ENCODE results near the gene CHN1.

- PRO-cap, result no peak
- RAMPAGE, long total RNA, 5 experiments, result start-site peak on the minus strand in 2 of 5 experiments, at chr2:173955411-173956238 at its widest, 6 to 38 reads per replicate
- RRBS, result no CpG with 5 or more reads among the region's 10 CpGs
Observed at GRCh38 chr2:173955350-173956324, 9.5 kb downstream of the SP3 start.

GRCh38 chr2:173999097-173999809, 34.1 kb upstream of the SP3 start:
- PRO-cap, result no peak
- RAMPAGE, long total RNA, 5 experiments, result no peak in any of the 5 experiments
- RRBS, result no CpG with 5 or more reads among the region's 10 CpGs

DNA sequence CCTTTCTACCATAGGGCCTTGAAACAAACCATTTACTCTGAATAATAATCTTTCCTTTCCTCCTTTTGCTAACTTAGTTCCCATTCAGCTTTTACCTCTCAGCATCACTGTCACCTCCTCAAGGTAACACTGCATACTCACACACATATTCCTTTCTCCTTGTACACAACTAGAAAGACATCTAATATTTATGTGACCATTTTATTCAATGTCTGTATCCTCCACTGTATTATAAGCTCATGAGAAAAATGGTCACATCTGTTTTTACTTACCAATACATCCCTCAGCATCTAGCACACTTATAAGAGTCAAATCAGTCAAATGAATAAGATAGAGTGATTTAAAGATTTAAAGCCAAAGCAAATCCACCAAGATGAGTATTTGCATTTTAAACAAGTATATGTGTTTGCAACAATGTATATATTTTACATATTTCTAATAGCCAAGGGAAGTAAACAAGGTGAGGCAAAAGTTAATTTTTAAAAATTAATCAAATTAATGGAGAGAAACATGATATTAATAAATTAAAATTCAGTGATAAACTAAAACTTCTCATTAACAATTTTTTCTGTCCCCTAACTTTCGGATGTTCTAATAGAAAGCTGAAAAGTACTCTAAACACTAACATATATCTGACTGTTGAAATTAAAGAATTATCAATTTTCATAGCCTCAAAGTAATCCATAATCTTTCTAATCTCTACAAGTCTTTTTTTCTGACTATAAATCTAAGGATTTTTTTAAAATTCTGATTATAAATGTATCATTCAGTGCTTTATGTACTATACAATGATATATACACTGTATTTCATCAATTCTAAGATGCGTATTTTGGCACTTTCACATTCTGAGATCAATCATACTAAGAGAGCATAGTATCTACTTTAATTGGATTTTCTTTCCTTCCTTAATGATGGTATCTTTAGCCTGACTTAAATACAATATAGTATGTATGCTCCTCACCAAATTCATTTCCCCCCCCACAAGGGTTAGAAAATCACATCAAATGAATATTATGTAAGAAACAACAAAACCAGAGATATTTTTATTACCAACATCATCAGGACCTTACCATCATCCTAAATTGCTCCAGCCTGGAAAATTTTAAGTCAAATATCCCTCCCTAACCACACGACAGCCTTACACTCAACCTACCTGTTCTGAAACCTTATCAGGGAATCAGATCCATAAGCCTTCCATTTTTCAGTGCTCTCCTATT, 27.6 kb downstream of the OLA1 start:
- PRO-cap, result no peak
- RAMPAGE, long total RNA, 5 experiments, result start-site peak on the minus strand in 2 of 5 experiments, centred at positions 197 to 324 of the sequence, 5 to 27 reads per replicate
- RRBS, result no CpG with 5 or more reads among the region's 3 CpGs

- PRO-cap, result no peak
- RAMPAGE, long total RNA, 5 experiments, result no peak in any of the 5 experiments
- RRBS, result no CpG with 5 or more reads among the region's 13 CpGs
Observed at GRCh38 chr2:174248891-174249177, 502 bp upstream of the OLA1 start.

GRCh38 chr2:174310633-174311284, 24.0 kb upstream of the SP9 start:
- PRO-cap, result unidirectional peak, minus-strand start at chr2:174311023
- RAMPAGE, long total RNA, 5 experiments, result no peak in any of the 5 experiments
- RRBS, result no CpG with 5 or more reads among the region's 9 CpGs

- PRO-cap, result no peak
- RAMPAGE, long total RNA, 5 experiments, result no peak in any of the 5 experiments
- RRBS, result no CpG with 5 or more reads among the region's 2 CpGs
Observed at GRCh38 chr2:174350403-174350796, 15.6 kb downstream of the SP9 start.

- PRO-cap, result no peak
- RAMPAGE, long total RNA, 5 experiments, result no peak in any of the 5 experiments
- RRBS, result no CpG with 5 or more reads among the region's 4 CpGs
Observed at GRCh38 chr2:174487539-174487795, 638 bp upstream of the GPR155 start.

GRCh38 chr2:174547601-174548297, 49.9 kb downstream of the WIPF1 start:
- PRO-cap, result no peak
- RAMPAGE, long total RNA, 5 experiments, result no peak in any of the 5 experiments
- RRBS, result 96% methylated on average over 2 of the region's 21 CpGs

DNA sequence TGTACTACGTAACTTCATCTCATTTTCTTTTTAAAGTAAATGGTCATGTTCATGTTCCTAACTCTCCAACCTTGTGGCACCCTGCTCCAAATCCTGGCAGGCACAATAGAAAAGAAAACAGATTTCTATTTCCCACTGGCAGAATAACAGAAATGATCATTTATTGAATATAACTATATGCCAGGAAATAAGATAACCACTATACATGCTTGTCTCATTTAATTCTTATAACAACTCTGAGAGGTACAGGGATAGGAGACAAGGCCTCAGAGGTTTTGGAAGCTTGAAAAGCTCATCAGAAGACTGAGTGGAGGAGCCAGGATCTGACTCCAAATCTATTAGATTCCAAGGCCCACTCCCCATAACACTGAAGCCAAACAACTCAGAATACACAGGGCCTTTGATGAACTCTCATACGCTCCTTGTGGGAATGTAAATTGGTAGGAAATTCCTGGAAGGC, 28.1 kb downstream of the WIPF1 start:
- PRO-cap, result no peak
- RAMPAGE, long total RNA, 5 experiments, result start-site peak on the minus strand in 1 of 5 experiments, centred at position 161 of the sequence, 11 reads per replicate
- RRBS, result no CpG with 5 or more reads among the region's 2 CpGs

GRCh38 chr2:174611343-174611749, 13.7 kb upstream of the WIPF1 start:
- PRO-cap, result no peak
- RAMPAGE, long total RNA, 5 experiments, result no peak in any of the 5 experiments
- RRBS, result no CpG with 5 or more reads among the region's 1 CpG

- PRO-cap, result no peak
- RAMPAGE, long total RNA, 5 experiments, result start-site peak on the minus strand in 1 of 5 experiments, at chr2:174655650-174655746 at its widest, 6 reads per replicate
Observed at GRCh38 chr2:174655558-174655970, 58.0 kb upstream of the WIPF1 start.

DNA sequence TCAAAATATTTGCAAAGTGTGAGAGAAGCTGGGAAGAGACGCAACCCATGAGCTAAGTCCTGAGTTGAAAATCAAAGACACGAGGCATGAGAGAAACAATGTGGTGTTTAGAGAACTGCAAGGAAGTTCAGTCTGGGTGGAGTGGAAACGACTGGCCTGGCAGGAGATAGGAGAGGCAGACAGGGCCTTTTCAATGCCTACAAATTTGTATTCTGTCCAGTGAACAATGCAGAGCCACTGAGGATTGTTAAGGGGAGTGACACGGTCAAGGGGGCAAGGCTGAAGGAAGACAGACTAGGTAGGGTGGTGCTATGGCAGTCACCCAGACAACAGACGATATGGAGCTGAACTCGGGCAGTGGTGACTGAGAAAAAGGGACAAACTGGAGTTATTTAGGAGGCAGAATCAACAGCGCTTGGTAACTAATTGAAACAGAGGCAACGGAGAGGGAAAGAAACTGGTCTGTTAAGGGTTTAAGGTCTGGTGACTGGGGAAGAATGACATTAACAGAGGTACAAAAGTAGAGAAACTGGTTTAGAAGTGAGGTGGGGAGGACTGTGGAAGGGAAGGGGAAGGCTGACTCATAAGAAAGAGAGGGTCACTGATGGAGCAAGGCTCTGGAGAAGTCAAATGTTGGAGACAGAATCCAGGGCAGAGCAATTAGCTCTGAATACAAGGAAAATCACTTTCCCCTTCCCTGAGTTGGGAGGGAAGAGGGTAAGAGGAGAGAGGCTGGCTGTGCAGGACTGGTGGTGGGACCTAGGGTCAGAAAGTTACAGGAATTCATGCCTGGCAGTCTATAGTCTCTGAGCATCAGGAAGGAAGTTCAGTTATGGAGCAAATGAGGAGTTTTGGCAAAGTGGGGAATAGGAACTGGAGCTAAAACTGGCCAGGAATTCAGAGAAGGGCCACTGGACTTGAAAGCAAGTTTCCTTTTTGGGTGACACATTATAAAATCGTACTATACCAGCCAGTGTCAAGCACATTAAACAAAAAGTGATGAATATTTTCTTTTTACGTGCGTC, 63.4 kb upstream of the CHRNA1 start:
- PRO-cap, result no peak
- RAMPAGE, long total RNA, 5 experiments, result no peak in any of the 5 experiments
- RRBS, result no CpG with 5 or more reads among the region's 11 CpGs

- PRO-cap, result bidirectional peak, plus-strand start at chr2:175005338, minus-strand start at chr2:175005399; bidirectional peak, plus-strand start at chr2:175005748, minus-strand start at chr2:175005694
- RAMPAGE, long total RNA, 5 experiments, result start-site peak on the minus strand in 2 of 5 experiments, at chr2:175005171-175005198 at its widest, 10 to 21 reads per replicate
- RRBS, result 1% methylated on average over 33 of the region's 108 CpGs
Observed at GRCh38 chr2:175004848-175006067, at the start of gene CHN1. CHN1 (minus strand) TSS chr2:175005381.

DNA sequence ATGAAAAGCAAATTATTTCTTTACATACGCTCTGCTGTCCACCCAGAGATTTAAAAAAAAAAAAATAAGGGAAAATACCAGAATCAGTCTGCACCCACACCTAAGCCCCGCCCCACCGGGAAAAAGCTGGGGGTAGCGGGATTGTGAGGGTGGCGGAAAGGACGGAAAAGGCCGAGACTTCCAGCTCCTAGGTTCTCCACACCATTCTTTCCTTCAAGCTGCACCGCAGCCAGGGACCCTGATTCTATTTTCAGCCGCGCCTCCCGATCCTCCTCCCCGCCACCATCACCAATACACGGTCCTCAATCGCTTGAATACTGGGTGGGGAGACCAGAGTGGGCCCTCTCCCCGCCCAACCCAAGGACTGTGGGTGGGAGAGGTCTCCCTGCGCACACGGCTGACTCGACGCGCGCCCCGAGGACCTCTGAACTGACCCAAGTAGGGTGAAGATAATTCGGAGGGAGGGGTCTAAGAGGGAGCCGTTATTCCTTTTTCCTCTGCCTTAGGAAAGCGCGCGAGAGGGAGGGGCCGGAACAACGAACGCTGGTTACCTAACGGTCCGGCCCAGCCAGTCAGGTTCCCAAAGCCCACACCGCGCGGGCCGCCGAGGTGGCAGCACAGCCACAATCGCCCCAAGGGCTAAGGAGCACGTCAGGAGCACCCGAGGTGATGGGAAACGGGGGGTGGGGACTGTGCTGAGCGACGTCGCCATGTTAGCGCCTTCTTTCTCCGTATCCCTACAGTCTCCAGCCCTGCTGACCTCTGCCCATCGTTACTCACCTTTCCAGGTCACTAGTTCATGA, 532 bp downstream of the ATF2 start:
- PRO-cap, result bidirectional peak, plus-strand start at position 157 of the sequence, minus-strand start at position 46 of the sequence; bidirectional peak, plus-strand start at position 380 of the sequence, minus-strand start at position 356 of the sequence; bidirectional peak, plus-strand start at position 571 of the sequence, minus-strand start at position 431 of the sequence
- RAMPAGE, long total RNA, 5 experiments, result start-site peak on the minus strand in 1 of 5 experiments, centred at positions 266 to 405 of the sequence, 5 to 6 reads per replicate
- RRBS, result no CpG with 5 or more reads among the region's 47 CpGs

- PRO-cap, result no peak
- RAMPAGE, long total RNA, 5 experiments, result no peak in any of the 5 experiments
- RRBS, result 11% methylated on average over 4 of the region's 26 CpGs
Observed at GRCh38 chr2:176127989-176128678, 1.4 kb upstream of the HOXD8 start.

DNA sequence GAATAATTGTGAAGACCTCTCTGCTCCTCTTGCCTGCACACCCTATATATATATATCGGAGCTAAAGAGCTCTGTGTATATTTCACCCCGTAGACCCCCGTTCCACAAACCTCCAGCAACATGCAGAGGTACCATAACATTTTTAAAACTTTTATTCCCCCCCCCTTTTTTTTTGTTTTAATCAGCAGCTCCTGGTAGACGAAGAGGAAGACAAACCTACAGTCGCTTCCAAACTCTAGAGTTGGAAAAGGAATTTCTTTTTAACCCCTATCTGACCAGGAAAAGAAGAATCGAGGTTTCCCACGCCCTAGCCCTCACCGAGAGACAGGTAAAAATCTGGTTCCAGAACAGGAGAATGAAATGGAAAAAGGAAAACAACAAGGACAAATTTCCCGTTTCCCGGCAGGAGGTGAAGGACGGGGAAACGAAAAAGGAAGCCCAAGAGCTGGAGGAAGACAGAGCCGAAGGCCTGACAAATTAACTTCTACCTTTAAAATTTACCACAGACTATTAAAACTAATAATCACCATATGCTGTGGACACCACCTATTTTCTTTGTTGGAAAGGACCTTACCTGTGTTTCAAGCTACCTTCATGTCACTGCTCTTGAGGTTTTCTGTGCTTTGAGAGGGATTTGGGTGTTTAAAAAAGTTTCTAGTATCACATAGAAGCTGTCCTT, 1.8 kb downstream of the HOXD8 start:
- PRO-cap, result no peak
- RAMPAGE, long total RNA, 5 experiments, result no peak in any of the 5 experiments
- RRBS, result no CpG with 5 or more reads among the region's 13 CpGs

DNA sequence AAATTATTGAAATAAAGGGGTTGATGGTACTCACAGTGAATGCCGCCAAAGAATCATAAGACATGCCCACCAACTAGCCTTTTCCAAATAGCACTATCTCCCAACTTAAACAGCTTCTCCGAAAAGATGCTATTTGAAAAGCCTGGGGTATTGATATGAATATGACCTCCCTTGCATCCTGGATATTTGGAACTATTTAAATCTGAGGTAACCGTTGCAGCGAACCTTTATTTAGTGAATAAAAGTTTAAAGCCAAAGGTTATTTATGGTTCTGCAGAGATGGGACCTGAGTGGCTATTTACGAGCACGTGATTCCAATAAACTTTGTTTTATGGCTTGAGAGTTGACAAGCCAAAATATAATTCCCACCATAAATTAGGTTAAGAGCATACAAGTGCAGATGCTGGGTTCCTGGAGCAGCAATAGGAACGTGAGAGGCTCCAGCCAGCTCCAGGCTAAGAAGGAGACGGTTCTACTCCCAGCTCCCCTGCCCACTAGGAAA, 5.3 kb upstream of the HOXD4 start:
- PRO-cap, result no peak
- RAMPAGE, long total RNA, 5 experiments, result no peak in any of the 5 experiments
- RRBS, result no CpG with 5 or more reads among the region's 8 CpGs

DNA sequence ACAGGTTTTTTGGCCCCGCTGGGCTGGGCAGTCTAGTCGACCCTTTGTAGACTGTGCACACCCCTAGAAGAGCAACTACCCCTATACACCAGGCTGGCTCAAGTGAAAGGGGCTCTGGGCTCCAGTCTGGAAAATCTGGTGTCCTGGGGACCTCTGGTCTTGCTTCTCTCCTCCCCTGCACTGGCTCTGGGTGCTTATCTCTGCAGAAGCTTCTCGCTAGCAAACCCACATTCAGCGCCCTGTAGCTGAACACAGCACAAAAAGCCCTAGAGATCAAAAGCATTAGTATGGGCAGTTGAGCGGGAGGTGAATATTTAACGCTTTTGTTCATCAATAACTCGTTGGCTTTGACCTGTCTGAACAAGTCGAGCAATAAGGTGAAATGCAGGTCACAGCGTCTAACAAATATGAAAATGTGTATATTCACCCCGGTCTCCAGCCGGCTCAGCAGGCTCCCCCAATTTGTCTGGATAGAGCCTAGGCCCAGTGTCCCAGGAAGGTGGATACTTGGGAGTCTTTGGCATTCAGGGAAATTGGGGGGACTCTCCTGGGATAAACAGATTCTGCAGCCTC, 2.6 kb upstream of the HOXD4 start:
- PRO-cap, result no peak
- RAMPAGE, long total RNA, 5 experiments, result no peak in any of the 5 experiments
- RRBS, result no CpG with 5 or more reads among the region's 11 CpGs

DNA sequence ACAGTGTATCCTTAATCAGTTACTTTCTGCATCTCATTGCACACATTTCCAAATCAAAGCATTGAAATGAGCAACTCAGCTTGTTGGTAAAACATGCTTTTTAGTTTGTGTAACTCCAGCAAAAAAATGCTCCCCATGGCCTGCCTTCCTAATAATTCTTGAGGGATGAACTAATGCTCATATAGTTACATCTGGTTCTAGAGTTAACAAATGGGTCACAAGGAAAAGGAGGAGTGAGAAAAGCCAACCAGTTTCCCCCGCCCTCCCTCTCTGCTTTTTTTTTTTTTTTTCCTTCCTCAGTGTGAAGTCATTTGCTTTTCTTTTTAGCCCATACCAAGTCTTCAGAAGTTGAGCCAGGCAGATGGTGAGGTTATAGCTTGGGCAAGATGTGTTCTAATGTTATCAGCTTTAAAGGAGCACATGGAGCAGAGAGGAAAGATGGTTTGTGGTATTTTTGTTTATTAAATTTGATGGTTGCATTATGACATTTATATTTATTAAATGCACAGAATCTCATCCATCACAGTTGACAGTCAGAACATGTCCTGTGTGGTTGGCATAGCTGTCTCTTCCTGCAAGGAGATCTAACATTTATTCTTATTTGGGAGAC, 231.8 kb downstream of the MTX2 start:
- PRO-cap, result unidirectional peak, minus-strand start at position 281 of the sequence
- RAMPAGE, long total RNA, 5 experiments, result no peak in any of the 5 experiments
- RRBS, result no CpG with 5 or more reads among the region's 1 CpG

GRCh38 chr2:176518724-176519311, 249.6 kb downstream of the MTX2 start:
- PRO-cap, result no peak
- RAMPAGE, long total RNA, 5 experiments, result no peak in any of the 5 experiments
- RRBS, result no CpG with 5 or more reads among the region's 5 CpGs